ENCODE results near the genes IQGAP2 and ZBED3.

GRCh38 chr5:75612059-75612551 is 852 bp downstream of the ANKDD1B start:
- PRO-cap, 3 experiments = no peak in any of the 3 experiments
- RAMPAGE, long total RNA, 2 experiments = no peak in any of the 2 experiments
- RRBS = no CpG with 5 or more reads among the region's 15 CpGs

DNA sequence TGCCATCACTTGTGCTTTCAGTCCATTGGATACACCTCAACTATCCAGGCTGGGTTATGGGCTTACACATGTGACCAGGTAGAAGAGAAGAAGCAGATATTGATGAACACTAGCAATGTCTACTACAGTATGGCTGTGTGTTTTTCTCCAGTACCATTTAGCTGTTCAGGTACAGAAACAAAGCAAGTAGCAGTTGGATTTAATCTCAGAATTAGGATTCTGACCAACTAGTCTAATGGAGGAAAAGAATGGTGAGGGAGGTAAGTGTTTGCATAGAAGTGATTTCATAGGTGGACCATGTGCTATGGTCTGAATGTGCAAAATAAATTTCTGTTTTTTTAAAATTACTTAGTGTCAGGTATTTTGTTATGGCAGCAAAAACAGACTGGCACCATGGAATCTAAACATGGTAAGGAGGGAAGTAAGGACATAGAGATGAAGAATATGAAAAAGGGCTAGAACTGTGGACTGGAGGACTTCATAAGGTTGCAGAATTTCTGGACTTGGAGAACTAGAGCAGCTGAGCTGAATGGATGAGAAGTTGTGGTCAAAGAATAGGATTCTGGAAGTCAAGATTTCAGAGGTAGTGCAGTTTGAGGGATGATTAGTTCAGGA is 3.5 kb downstream of the ANKDD1B start:
- PRO-cap, 3 experiments = no peak in any of the 3 experiments
- RAMPAGE, long total RNA, 2 experiments = no peak in any of the 2 experiments

- PRO-cap, 3 experiments = no peak in any of the 3 experiments
- RAMPAGE, long total RNA, 2 experiments = no peak in any of the 2 experiments
- RRBS = no CpG with 5 or more reads among the region's 1 CpG
These were observed 65.0 kb upstream of the IQGAP2 start for GRCh38 chr5:76337929-76338618.

DNA sequence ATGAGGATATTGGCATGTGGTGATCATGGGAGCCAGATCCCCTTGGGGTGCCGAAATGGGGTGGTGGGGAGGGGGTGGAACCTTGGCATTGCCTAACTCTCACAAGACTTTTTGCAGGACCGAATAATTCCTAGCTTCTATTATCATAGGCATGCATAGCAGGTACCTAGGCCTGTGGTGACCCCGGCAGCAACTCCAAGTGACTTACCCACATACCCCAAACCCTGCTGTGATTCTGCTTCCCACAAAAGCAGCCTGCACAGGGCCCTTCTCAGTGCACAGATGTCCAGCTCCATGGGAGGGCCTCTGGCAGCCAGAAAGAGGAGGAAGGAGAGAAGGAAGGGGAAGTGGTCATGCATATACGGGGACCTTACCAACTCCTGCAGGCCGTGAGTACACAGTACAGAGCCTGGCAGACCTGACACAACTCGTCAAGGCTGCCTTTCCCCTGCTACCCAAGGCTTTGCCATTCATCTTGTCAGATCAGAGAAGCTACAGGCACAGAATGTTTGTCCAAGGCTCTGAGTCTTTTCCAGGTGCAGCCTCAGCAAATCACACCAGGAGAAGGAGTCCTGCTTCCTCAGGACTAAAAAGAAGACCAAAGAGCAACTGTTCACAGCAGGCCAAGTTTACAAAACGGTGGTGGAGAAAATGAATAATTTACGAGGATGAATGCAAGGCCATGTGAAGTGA is 61.1 kb upstream of the IQGAP2 start:
- PRO-cap, 3 experiments = no peak in any of the 3 experiments
- RAMPAGE, long total RNA, 2 experiments = no peak in any of the 2 experiments
- RRBS = no CpG with 5 or more reads among the region's 8 CpGs

DNA sequence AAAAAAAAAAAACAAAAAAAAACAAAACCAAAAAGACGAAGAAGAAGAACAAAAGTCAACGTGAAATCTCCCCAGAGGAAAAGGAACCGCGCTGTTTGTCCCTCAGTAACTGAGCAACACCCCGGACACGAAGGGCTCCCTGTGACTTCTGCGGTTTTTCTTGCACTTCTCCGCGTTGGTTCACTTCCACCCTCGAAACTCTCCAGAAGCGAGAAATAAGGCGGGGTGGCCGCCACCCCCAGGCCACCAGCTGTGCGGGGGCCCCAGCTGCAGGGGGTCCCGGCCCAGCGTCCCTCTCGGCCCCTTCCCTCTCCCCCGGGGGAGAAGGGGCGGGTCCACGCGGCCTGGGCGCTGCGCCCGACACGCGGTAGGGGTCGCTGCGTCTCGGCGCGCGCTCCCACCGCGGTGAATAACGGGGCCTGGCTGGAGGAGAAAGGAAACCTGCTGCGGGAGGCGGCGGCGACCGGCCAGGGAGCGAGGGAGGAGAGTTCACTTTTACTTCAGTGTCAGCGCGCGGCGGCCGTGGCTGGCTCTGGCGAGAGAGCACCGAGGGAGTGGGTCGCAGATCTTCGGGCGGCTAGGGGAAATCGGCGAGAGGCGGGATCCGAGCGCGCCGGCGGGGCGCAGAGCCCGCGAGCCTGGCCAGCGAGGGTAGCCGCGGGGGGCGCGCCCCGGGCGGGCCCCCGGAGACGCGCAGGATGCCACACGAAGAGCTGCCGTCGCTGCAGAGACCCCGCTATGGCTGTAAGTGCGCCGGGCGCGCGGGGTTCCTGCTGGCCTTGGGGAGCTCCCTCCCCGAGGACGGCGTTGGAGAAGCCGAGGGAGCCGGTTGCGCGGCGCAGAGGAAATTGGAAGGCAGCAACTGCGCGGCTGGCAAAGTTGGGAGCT is at the start of gene IQGAP2:
IQGAP2 (plus strand) TSS at position 438 of the 888 bp plus-strand sequence.
- PRO-cap, 3 experiments = peak in 3 of 3 experiments; most common plus-strand start position 205 of the sequence (in 3); most common minus-strand start position 298 of the sequence (in 1)
- RAMPAGE, long total RNA, 2 experiments = no peak in any of the 2 experiments
- RRBS = 1% methylated on average over 28 of the region's 91 CpGs

DNA sequence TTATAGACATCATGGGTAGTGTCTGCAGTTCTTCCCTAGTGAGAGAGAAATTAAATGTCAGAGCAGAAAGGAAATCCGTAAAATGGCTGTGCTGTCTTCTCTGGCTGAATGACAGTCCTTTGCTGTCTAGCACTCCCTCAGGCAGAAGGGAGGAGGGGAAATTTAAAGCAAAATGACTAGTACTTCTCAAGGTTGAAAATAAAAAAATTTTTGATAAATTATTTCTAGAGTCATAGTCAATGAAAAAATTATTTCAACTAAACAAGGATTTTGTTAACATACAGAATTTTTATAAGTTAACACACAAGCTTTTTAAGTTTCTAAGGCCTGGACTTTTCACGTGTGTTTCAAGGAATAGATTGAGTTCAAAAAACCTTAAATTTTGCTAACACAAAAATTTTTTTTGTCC is 20.3 kb downstream of the F2R start:
- PRO-cap, 3 experiments = peak in 3 of 3 experiments; most common minus-strand start position 110 of the sequence (in 3)
- RAMPAGE, long total RNA, 2 experiments = no peak in any of the 2 experiments
- RRBS = no CpG with 5 or more reads among the region's 2 CpGs

DNA sequence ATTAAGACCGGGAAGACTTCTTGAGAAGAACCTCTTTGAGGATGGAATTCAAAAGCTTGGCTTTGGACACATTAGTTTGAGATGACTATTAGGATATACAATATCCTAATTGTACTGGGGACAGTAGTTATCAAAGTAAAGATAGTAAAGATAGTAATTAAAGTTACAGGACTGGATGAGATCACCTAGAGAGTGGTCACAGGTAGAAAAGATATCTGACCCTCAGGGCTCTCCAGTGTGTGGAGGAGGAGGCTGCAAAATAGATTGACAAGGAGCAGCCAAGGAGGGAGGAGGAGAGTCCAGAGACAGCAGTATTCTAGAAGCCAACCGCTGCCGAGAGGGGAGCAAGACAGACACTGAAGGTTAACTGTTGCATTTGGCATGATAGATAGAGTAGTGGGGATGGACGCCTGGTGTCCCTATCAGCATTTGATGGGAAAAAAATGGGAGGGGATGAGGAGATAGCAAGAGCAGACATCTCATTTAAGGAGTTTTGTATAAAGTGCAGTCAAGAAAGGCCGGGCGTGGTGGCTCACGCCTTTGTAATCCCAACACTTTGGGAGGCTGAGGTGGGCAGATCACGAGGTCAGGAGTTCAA is 17.0 kb upstream of the F2RL1 start:
- PRO-cap, 3 experiments = peak in 2 of 3 experiments; most common plus-strand start position 438 of the sequence (in 2)
- RAMPAGE, long total RNA, 2 experiments = no peak in any of the 2 experiments
- RRBS = no CpG with 5 or more reads among the region's 8 CpGs

- PRO-cap, 3 experiments = no peak in any of the 3 experiments
- RAMPAGE, long total RNA, 2 experiments = no peak in any of the 2 experiments
- RRBS = no CpG with 5 or more reads among the region's 13 CpGs
These were observed 10.6 kb upstream of the F2RL1 start for GRCh38 chr5:76807972-76808918.

DNA sequence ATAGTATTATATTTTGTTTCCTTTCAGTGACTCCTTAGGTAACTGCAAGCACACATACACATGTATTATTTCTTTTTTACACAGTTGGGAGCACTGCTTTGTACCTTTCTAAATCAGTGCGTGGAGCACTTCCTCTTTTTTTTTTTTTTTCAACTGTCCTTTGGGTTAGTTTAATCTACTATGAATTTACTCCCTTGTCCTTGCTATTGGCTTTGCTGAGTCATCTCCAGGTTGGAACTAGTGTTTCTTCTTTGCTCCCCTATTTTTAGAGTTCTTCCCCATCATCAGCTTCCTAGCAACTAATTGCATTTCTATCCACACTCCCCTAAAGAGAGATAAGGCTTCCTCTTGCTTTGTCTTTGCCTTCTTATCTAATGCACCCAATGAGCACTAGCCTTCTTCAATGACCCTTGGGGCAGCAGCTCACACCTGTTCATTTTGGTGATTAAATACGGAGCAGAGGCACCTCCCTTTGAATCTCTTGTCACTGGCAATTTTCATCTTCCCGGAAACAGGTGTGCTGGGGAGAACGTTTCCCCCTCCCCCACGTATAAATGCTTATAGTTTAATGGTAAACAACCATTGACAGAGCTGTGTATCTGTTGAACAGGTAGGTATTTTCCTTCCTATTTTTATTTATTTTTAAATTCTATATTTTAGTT is 24.4 kb downstream of the S100Z start:
- PRO-cap, 3 experiments = no peak in any of the 3 experiments
- RAMPAGE, long total RNA, 2 experiments = no peak in any of the 2 experiments
- RRBS = no CpG with 5 or more reads among the region's 5 CpGs

GRCh38 chr5:77046241-77046651 is 16.0 kb downstream of the AGGF1 start:
- PRO-cap, 3 experiments = no peak in any of the 3 experiments
- RAMPAGE, long total RNA, 2 experiments = no peak in any of the 2 experiments
- RRBS = no CpG with 5 or more reads among the region's 5 CpGs

DNA sequence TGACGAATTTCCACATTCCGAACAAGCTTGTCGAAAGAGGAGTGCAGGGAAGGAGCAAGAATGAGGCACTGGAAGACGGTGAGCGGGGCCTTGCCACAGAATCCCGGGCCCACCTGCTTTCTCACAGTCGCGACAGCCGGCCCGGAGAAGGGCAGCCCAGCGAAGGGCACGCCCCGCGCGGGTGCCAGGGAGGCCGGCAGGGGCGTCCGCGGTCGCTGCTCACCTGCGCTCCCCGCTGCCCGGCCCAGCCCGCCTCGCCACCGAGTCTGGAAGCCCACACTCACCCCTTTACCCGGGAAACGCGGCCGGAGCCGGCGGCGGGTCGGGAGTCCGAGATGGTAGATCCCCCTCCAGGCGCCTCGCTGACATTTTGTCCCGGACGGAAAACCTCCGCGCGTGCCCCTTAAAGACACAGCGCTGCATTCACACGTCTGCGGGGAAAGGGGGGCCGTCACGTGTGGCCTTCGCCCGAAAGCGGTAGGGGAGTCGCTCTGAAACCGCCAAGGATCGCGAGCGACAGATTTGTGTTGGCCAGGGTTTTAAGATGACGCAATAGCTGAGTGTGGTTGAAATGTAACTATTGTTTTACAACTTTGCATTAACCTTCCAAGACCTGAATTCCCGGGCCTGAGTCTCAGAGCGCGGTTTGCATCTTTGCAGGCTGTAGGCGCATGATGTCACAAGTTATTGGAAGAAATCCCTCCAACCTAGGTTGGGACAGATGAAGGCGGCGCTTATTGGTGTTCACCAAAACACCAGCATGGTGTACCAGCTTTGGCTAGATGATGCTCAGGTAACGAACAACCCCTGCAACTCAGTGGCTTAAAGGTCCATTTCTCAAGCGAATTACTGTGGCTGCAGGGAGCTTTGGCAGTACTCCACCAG is at the start of gene ZBED3:
ZBED3 (minus strand) TSS at position 459 of the 885 bp plus-strand sequence.
- PRO-cap, 3 experiments = peak in 3 of 3 experiments; most common plus-strand start position 430 of the sequence (in 2); most common minus-strand start position 377 of the sequence (in 3)
- RAMPAGE, long total RNA, 2 experiments = start-site peak on the plus strand in 1 of 2 experiments, centred at positions 201 to 458 of the sequence, 22 to 29 reads per replicate
- RRBS = 1% methylated on average over 26 of the region's 64 CpGs

GRCh38 chr5:77087853-77088312 is 798 bp upstream of the ZBED3 start:
- PRO-cap, 3 experiments = peak in 1 of 3 experiments; most common minus-strand start chr5:77087959 (in 1)
- RAMPAGE, long total RNA, 2 experiments = no peak in any of the 2 experiments
- RRBS = no CpG with 5 or more reads among the region's 13 CpGs

DNA sequence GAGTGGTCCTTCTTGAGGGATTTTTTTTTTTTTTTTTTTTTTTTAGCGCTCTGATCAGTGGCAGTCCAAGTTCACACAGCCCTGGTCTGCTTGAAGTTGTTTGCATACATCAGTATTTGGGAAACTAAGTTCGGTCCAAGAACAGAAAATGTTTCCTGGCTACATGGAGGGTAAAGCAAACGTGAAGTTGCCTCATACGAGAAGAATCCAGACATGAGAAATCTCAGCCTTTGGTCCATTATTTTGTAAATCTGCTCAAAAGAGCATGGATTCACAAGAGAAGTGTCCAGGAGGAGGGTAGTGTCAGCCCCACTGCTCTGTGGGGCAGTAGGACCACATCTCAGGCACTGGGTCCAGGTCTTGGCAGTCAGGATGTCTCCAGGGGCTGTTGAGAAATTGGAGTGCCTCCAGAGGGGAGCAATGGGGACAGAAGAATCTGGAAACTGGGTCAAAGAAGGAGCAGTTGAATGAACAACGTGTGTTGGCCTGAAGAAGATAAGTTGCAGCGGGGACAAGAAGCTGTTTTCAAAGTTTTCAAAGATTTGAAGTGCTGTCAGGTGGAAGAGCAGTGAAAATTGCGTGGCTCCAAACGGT is 56.9 kb upstream of the ZBED3 start:
- PRO-cap, 3 experiments = no peak in any of the 3 experiments
- RAMPAGE, long total RNA, 2 experiments = no peak in any of the 2 experiments
- RRBS = no CpG with 5 or more reads among the region's 8 CpGs

DNA sequence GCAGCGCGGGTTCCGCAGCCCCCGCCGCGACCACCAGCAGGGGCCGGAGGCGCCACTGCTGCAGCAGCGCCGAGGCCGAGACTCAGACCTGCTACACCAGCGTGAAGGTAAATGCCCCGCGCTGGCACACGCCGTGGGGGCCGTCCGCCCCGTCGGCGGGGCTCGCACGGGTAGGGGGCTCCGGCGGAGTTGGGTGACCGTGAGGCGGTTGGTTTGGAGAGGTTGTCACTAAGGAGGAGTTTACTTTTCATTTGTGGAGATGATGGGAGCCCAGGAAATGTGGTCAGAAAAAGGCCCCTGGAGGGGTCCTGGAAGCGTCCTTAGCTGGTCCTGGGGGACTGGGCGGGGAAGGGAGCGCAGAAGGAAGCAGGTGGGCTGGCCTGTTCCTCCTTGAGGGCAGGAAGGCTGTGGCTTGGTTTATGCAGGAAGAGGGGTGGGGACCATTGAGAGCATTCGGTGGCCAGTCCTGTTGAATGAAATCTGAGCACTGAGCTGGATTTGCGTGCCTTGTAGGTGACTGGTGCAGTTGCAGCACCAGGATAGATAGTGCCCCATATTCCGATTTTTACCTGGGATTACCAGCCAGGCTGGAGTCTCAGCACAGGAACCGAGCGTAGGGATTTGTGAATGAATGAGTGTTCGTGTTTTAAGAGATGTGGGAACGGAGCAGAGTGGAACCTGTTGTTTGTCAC is 824 bp downstream of the PDE8B start:
- PRO-cap, 3 experiments = peak in 1 of 3 experiments; most common minus-strand start position 84 of the sequence (in 1)
- RAMPAGE, long total RNA, 2 experiments = no peak in any of the 2 experiments
- RRBS = no CpG with 5 or more reads among the region's 37 CpGs

GRCh38 chr5:77376978-77377271 is 115.2 kb downstream of the WDR41 start:
- PRO-cap, 3 experiments = peak in 2 of 3 experiments; most common minus-strand start chr5:77377094 (in 2)
- RAMPAGE, long total RNA, 2 experiments = no peak in any of the 2 experiments
- RRBS = no CpG with 5 or more reads among the region's 3 CpGs

- PRO-cap, 3 experiments = no peak in any of the 3 experiments
- RAMPAGE, long total RNA, 2 experiments = no peak in any of the 2 experiments
- RRBS = no CpG with 5 or more reads among the region's 9 CpGs
These were observed 73.5 kb downstream of the WDR41 start for GRCh38 chr5:77418490-77419143.

- PRO-cap, 3 experiments = peak in 1 of 3 experiments; most common plus-strand start chr5:77760926 (in 1)
- RAMPAGE, long total RNA, 2 experiments = no peak in any of the 2 experiments
- RRBS = no CpG with 5 or more reads among the region's 14 CpGs
These were observed 15.4 kb downstream of the TBCA start for GRCh38 chr5:77760845-77761106.

DNA sequence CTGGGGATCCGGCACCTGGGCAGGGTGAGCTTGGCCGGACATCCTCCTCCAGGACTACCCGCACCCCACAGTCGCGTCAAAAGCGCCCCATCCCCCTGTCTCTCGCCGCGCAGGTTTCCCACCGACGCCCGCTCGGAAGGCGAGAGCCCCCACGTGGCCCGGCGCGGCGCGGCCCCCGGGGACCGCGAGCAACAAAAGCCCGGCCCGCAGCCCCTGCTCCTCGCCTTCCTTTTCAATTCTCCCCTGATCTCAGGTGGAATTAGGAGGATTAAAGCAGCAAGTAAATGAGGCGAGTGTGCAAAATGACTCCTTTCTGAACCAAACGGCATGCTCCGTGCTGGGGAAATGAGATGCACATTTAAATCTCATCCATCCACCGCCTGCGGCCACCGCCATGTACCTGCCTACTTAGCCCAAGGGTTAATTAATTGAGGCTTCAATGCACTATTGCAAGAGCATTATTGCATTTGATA is 196.6 kb upstream of the TBCA start:
- PRO-cap, 3 experiments = no peak in any of the 3 experiments
- RAMPAGE, long total RNA, 2 experiments = no peak in any of the 2 experiments
- RRBS = under 1% methylated on average over 3 of the region's 32 CpGs

GRCh38 chr5:78353479-78353704 is 7.0 kb upstream of the SCAMP1 start:
- PRO-cap, 3 experiments = no peak in any of the 3 experiments
- RAMPAGE, long total RNA, 2 experiments = no peak in any of the 2 experiments
- RRBS = no CpG with 5 or more reads among the region's 3 CpGs

DNA sequence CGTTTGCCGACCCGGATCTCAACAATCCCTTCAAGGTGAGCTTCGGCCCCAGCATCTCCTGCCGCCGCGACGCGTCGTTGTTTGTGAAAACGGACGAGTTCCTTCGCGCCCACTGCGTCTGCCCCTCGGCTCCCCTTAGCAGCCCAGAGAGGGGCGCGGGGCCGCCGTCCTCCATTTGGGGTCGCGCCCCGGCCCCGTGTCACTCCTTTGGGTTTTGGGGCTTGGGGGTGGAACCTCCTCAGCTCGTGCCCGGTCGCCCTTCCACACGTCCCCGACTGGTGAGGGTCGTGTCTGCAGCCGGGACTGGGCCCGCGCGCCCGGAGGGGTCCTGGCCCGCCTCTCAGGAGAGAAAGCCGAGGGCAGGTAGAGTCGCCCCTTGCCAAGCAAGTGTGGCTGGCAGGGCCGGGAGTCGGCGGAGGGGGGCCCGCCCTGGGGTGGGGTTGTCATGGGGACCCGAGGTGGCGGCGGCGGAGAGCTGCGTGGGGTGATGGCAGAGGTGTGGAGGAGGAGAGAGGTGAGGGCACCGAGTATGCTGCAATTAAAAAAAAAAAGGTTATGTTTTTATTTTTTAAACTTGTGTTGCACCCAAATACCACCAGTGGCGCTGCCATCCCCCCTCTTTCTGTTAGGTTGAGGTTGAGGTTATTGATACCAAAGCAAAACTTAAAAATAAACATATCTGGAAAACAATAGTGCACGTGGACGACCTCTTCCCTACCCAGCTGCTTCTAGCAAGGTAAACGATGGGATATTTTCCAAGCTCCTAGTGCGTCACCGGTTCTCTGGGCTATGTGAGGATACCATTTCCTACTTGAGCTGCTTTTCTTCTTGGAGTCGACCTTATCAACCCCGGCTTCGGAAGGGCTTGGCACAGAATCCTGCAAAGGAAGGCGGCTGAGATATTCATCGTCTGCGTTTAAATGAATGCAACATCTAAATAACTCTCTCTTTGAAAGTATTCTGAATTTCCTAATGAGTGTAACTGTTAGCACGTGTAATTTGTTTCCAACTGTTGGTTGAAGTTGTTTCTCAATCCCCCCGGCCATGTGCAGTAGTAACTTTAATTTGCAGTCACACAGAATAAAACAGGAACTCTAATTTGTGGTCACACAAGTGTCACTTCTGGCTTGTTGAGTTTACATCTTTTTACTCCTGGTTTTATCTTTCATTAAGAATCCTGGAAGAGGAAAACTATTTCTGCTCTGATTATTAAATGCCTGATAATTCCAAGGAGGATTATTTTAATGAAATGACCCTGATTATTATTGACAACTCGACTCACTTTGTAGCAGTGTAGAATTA is 728 bp downstream of the SCAMP1 start:
- PRO-cap, 3 experiments = peak in 3 of 3 experiments; most common plus-strand start position 819 of the sequence (in 1); most common minus-strand start position 730 of the sequence (in 3)
- RAMPAGE, long total RNA, 2 experiments = no peak in any of the 2 experiments
- RRBS = 1% methylated on average over 14 of the region's 63 CpGs